Glomerular endothelial cell (primary cell): Measurements from ENCODE around the genes OVCH2, OR5P3, C11orf16 and SCUBE2.

GRCh38 chr11:7603814-7604676, 69.3 kb downstream of the CYB5R2 start:
- RAMPAGE, long total RNA, result no peak

DNA sequence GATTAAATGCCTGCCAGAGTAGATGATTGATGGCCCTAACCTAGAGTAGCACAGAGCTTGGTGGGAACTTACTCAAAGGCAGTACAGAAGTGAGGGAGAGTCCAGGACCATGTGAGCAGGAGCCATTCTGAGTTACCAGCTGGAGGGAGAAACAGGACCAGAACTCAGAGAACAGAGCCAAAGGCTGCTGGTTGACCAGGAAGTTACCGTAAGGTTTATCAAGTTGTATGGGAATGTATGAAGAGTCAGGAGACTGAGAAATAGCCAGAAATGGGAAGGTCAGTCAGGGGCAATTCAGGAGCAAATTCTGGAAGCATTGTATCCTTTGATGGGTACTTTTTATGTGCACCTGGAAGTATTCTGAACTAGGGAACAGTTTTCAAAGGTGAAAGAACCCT, 68.6 kb downstream of the CYB5R2 start:
- RAMPAGE, long total RNA, result no peak

DNA sequence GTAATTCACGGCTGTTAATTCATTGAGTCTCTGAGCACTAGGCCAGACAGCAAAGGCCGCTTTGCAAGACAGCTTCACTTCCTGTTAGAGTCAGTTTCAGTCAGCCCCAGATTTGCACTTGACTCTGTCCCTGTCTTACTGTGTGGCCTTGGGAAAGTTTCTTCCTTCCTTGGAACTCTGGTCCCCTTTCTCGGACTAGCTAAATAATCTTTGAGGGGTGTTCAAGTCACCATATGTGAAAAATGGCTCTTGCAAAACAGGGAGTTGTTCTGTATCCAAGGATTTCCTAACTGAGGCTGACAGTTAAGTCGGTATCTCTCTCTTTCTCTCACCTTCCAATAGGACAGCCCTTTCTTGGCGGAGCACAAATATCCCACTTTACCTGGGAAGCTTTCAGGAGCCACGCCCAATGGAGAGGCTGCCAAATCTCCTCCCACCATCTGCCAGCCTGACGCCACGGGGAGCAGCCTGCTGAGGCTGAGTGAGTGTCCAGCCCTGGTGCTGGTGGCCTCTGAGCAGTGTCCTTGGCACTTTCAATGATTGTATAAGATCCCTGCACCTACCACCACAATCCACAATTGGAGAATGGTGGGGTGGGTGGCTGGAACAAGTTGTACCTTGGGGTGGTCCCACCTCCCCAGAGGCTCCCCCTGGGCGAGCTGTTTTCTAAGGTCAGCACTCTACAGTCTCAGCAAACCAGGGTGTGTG, 33.8 kb downstream of the CYB5R2 start:
- RAMPAGE, long total RNA, result no peak

DNA sequence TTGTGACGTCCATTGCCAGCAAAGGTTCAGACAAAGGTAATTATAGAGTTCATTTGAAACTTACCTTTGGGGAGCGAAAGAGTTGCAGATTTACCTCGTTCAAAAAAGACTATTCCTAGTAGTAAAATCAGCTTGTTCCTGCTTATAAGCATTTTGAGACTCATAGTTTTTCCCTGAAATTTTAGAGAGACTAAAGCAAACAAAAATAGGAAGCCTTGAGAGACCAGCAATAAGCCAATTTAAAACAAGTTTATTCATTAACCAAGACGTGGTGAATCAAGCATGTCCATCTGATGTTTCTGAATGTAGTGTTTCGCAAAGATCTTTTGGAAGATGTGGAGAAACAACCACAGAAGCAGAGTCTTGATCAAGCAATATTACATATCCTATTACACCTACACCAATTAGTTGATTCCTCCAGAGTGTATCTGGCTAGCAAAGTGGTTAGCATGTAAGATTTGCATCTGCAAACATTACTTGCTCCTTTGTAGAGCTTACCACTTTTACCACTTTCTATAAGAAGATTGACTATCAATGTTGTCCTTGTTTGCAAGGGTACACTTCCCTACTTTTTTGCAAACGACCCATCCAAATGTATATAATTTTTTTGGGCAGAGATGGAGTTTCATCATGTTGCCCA, at the start of gene OVCH2:
TSS of gene OVCH2 (minus strand) at position 235 of the 640 bp plus-strand sequence.
- RAMPAGE, long total RNA, result no peak

GRCh38 chr11:7830717-7831043, at the start of gene OR5P3:
OR5P3 (minus strand) TSS chr11:7830840.
- RAMPAGE, long total RNA, result no peak

GRCh38 chr11:8018411-8019696, 31.7 kb downstream of the EIF3F start:
- RAMPAGE, long total RNA, result no peak

- RAMPAGE, long total RNA, result no peak
These were observed 32.8 kb downstream of the EIF3F start for GRCh38 chr11:8019697-8020599.

DNA sequence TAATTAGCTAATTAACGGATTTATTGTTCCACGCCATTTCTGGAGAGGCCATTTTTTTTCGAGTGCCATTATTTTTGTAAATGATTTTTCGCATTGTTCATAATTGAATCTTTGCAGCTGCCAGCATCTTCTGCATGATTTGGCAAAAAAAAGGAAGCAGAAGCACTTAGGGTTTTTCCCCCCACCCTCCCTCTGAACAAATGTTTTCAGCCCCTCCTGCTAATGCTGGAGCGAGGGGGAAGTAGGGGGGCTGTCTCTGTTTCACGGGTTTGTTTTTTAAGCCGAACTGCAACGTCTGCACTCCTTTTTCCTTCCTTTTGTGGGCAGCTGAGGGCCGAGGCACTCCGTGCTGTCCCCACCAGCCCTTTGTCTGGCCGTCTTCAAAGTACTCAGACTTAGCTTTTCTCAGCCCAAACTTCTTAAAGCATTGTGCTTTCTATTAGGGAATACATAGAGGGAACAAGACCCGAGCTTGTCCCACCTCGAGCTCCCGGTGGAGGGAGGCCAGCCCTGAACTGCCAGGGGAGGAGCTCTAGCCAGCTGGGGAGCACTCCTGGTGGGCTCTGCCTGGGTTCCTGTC, 37.9 kb upstream of the RIC3 start:
- RAMPAGE, long total RNA, result no peak

DNA sequence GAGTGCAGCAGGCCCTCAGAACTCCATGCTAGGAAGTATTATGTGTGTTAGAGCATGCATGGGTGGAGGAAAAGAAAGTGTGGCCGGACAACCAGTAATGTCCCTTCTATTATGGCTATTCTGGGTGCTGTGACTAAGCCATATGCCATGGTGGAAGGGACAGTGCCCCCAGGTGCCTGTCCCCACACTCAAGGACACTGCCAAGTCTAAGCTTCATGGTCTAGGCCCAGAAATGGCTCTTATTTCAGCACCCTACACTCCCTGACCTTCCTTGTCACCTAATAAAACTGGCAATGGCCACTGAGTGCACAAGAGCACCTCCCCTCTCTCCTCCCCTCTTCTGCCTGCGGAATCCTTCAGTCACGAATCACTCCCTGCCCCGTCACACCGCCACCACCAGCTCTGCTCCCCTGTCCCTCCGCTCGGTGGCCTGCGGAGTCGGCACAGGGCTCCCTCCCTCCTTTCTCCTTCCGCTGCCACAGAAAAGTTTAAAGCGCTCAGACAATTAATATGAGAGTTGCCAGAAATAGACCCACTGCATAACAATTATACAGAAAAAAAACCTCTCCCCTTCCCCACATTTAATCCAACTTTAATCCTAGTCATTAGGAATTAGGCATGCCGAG, 19.0 kb upstream of the LMO1 start:
- RAMPAGE, long total RNA, result no peak

GRCh38 chr11:8689800-8691069, 7.6 kb downstream of the RPL27A start:
- RAMPAGE, long total RNA, result no peak

DNA sequence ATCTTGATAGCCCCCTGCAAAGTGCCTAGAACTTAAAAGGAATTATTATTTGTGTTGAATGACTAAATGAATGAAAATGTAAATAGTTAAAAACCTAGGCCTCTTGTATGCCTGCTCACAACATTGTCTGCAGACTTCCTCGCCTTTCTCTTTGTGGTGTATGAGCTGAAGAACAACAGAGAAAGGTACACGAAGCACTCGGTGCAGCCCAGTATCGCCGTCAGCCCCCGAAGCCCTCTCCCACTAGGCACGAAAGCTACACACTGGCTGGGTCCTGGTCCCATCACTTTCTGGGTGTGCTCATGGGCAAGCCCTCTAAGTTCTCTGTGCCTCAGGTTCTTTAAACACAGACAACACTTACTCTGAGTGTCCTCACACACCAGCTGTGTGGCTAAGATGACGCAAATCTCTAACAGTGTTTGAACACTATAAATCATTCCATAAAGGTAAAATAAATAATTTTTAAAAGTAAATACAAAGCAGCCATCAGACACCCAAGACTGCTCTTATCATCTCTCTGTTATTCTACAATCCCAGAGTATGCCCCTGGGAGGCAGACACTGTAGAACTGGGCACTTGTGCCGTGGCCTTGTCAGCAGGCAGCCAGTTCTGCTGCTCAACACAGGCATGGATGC, 56.6 kb downstream of the RPL27A start:
- RAMPAGE, long total RNA, result no peak

GRCh38 chr11:8768453-8769370, 41.8 kb downstream of the DENND2B start:
- RAMPAGE, long total RNA, result no peak

DNA sequence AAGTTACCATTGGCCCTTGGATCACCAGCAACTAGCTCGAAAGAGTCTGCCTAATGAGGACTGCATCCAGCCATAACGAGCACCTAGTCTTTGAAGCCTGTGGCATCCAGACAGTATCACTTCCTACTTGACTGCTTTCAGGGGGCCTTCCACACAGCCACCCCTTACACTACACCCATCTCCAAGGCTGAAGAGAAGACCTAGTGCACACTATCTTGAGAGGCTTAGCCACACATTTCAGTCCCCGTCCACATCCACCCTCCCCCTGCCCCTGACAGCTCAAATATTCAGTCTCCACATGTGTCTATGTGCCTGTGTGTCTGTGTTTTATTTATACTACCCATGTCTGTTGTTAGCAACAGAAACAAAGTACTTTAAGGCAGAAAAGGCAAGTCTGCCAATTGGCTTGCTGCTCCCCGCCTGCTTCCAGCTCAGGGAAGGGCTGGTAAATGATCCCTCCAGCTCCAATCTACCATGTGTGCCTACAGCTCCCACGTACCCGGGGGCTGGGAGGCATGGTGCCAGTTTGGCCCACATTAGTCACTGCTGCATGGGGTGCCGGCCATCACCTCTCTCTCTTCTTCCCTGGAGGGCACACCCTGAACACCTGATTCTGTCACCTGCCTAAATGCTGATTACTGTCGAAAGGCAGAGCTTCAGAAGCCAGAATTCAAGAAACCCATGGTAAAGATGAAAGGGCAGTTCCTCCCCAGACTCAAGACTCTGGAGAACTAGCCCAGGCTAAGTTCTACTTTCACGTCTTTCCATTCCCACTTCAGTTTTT, 32.1 kb downstream of the DENND2B start:
- RAMPAGE, long total RNA, result no peak

- RAMPAGE, long total RNA, result no peak
These were observed 15.8 kb downstream of the DENND2B start for GRCh38 chr11:8794537-8795227.

DNA sequence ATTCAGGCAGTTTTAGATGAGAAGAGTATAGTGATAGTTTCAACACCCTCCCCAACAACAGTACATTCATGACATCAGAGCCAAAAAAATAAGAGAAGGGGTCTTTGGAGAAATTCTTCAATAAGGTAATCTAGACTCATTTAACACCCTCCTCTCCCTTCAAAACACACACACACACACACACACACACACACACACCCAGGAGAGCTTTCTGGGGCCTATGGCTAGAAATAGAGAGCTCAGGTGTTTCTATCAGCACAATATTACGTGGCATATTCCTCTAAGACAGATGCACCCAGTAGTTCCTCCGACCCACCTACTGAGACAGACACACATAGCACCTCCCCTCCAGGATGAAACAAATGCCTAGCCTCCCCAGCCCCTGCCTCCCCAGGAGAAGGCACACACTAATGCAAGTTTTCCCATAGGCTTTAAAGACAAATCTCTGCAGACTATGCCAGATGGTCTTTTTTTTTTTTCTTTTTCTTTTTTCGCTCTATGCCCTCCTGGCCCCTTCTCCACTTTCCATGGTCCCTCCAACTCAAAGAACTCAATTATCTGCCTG, 4.0 kb downstream of the DENND2B start:
- RAMPAGE, long total RNA, result no peak

GRCh38 chr11:8813958-8814817, 3.7 kb upstream of the DENND2B start:
- RAMPAGE, long total RNA, result no peak

DNA sequence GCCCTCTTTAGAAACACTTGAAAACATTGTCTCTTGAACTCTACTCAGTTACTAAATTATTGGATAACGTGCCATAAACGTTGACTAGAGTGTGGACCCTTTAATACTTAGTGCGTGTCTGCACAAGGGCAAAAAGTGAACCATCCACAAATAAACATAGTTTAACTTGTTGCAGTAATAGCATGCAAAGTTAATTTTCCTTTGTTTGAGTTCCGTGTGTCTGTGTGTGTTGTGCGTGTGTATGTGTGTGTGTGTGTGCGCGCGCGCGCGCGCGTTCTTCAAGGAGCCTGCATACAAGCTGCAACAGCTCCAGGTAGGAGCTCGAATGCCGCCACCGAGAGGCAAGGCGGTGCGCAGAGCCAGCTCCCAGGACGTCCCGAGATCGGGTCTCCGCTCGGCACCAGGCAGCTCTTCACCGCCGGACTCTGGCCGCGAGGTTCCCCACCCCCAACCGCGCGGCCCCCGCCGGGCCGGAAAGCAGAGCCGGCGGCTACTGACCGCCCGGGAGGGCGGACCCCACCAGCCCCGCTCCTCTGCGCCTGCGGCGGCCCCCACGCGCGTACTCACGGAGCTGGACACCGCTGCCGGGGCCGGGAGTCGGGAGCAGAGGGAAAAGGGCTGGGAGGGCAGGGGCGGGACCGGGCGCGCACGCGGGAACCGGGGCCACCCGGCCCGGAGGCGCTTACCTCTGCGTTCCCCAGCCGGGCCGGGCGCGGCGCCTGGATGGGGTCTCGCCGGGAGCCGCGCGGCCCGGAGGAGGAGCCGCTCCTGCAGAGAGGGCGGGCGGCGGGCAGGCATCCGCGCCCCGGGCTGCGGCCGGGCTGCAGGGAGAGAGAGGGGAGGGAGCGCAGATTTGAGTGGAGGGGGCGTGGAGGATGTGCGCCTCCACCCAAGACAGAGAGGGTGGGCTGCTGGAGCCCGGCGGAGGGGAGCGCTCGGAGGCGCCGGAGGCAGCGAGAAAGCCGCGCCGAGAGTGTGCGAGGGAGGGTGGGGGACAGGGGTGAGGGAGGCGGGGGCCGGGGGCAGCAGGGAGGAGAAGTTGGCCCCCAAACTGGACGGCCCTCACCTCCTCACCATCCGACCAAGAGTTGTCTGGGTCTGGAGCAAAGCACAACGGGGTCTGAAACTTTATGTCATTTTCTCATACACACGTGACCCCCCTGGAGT, 40.3 kb upstream of the AKIP1 start:
- RAMPAGE, long total RNA, result no peak

DNA sequence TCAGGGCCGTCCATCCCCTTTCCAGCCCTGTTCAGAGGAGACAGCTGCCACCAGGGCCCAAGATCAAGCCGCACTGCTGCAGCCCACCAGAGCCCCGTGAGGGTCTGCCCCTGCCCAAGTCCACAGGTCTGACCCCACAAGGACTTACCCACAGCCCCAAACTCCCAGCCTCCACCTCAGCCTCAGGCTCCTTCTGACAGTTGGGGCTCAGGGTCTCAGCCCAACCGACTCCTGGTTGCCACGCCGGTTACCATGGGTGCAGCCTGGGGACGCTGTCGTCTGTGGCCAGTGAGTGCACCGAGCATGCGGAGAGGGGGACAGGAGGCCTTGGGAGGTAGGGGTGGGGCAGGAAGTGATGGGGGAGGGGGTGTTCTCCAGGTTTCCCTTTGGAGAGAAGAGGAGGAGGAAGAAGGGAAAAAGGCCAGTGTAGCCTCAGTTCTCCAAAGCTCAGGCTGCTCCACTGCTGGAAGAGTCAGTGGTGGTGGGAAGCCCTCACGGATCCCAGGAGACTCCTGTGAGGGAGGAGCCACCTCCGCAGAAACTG, at the start of gene C11orf16:
TSS of gene C11orf16 (minus strand) at position 195 of the 544 bp plus-strand sequence.
- RAMPAGE, long total RNA, result no peak

- RAMPAGE, long total RNA, result no peak
These were observed at the start of gene SCUBE2 for GRCh38 chr11:9090609-9092069. SCUBE2 (minus strand) TSS chr11:9091599.

GRCh38 chr11:9137685-9138178, 46.3 kb upstream of the SCUBE2 start:
- RAMPAGE, long total RNA, result no peak